Breast epithelium (tissue), 2 donors: ENCODE results near the genes FAM180B, OR5L1, OR5J2, OR8K1, P2RX3, UBE2L6 and ZDHHC5.

DNA sequence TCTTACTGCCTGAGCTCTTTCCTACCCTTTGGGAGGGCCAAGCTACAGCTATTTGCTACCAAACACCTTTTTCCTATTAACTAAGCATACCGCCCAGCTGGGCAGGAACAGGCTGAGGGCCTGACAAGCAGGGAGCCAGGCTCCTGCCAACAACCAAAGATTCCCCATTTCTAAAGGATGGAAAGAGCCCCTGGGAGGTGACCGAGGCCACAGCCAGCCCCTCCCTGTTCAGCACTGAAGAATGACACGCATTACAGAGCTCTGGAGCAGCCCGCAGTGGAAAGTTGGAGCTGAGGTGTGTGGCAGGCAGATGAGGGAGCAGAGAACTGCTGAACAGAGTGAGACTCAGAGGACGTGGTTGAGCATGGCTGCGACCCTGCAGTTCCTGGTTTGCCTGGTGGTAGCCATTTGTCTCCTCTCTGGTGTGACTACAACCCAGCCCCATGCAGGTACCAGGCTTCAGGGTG is at the start of gene FAM180B:
TSS of gene FAM180B (plus strand) at position 274 of the 467 bp plus-strand sequence.
- PRO-cap = no peak
- RAMPAGE, long total RNA, 2 experiments = no peak in any of the 2 experiments

DNA sequence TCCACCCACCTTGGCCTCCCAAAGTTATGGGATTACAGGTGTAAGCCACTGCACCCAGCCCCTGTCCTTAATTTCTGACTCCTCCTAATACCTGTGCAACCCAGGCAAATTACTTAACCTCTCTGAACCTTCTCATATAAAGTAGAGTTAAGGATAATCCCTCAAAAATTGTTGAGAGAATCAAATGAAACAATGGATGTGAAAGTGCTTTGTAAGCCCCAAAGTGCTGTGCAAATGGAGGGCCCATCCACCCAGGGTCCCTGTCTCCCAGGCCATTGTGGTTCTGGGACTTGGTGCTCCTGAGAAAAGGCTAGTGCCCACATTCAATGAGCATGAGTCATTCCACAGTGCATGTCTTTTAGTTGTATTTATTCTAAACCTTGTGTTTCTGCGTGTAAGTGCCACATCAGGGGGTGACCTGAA is 61.4 kb upstream of the PTPRJ start:
- PRO-cap = no peak
- RAMPAGE, long total RNA, 2 experiments = no peak in any of the 2 experiments

DNA sequence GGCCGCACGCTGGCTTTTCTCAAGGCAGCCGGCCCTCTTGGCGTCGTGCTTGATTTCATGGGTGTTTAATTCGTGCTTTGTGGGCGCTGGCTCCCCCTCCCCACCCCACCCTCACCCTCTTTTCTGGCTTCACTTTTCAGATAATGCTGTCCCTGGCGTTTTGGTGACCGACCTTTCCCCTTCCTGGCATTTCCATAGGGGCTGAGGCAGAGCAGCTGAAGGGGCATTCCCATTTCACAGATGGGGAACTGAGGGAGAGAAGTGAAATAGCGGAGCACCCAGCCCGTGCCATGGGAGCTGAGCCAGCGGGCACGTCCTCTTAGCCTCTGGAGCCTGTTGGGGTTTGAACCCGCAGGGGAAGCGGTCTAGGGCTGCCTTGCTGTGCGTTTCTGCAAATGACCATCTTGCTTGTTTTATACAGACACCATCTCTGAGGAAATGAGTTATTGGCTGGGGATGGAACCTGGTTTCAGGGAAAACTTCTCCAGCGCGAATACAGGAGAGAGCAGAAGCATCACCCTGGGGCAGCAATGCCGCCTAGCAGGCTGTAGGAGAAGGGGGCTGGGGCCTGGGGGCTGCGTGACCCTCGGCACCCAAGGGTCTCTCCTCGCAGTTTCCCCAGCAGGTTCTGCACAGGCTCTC is 1.3 kb downstream of the PTPRJ start:
- PRO-cap = no peak
- RAMPAGE, long total RNA, 2 experiments = no peak in any of the 2 experiments

GRCh38 chr11:48013176-48014243 is 33.2 kb downstream of the PTPRJ start:
- PRO-cap = no peak
- RAMPAGE, long total RNA, 2 experiments = no peak in any of the 2 experiments

- PRO-cap = no peak
- RAMPAGE, long total RNA, 2 experiments = no peak in any of the 2 experiments
These were observed 39.9 kb downstream of the PTPRJ start for GRCh38 chr11:48020143-48020829.

DNA sequence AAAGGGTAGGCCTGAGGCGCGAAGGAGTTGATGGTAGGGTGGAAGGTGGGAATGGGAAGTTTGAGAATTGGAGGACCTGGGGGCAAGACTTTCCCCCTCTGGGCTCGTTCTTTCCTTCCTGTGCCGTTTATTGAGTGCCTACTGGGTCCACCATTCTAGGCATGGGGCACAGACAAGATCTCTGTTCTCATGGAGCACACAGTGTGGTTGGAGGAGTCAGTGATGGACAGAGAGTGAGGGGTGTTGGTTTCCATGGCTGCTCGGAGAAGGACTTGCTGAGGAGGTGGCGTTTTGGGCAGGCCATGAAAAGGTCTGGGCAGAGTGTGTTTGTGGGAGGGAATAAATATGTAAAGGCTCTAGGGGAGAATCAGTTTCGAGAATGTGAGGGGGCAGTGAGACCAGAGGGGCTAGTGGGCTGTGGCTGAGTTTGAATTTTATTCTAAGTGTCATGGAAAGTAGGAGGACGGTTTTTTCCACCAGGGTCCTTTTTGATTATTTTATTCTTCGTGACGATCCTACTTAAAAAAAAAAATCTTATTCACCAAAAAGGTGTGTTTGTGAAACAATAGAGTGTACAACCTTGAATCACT is 107.8 kb upstream of the OR4B1 start:
- PRO-cap = no peak
- RAMPAGE, long total RNA, 2 experiments = no peak in any of the 2 experiments

DNA sequence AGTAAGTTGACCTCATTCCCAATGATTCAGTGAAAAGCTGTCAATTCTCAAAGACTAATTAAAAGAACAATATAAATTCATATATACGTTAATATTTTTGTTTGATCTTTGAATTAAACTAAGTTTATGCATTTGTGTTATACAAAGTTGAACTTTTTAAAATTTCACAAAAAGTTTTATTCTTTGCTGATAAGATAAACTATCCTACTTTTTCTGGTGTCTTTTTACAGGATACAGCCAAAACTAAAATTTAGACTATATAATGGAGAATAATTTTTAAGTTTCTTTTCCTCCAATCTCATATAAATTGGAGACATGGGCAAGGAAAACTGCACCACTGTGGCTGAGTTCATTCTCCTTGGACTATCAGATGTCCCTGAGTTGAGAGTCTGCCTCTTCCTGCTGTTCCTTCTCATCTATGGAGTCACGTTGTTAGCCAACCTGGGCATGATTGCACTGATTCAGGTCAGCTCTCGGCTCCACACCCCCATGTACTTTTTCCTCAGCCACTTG is at the start of gene OR5L1:
TSS of gene OR5L1 (plus strand) at position 216 of the 513 bp plus-strand sequence.
- PRO-cap = no peak
- RAMPAGE, long total RNA, 2 experiments = no peak in any of the 2 experiments

GRCh38 chr11:56176349-56176821 is at the start of gene OR5J2:
Gene OR5J2, plus strand, starts transcription at chr11:56176618.
- PRO-cap = no peak
- RAMPAGE, long total RNA, 2 experiments = no peak in any of the 2 experiments

DNA sequence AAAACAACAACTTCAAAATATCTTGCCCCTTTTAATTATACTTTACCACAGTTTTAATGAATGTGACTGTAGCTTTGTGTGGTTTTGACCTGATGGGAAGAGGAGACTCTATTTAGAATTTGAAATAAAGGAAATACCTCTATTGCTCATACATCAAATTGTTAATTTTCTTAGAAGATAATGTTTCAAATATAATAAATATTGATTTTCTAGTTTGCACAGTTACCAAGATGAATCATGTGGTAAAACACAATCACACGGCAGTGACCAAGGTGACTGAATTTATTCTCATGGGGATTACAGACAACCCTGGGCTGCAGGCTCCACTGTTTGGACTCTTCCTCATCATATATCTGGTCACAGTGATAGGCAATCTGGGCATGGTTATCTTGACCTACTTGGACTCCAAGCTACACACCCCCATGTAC is at the start of gene OR8K1:
TSS of gene OR8K1 (plus strand) at position 231 of the 428 bp plus-strand sequence.
- PRO-cap = no peak
- RAMPAGE, long total RNA, 2 experiments = no peak in any of the 2 experiments

DNA sequence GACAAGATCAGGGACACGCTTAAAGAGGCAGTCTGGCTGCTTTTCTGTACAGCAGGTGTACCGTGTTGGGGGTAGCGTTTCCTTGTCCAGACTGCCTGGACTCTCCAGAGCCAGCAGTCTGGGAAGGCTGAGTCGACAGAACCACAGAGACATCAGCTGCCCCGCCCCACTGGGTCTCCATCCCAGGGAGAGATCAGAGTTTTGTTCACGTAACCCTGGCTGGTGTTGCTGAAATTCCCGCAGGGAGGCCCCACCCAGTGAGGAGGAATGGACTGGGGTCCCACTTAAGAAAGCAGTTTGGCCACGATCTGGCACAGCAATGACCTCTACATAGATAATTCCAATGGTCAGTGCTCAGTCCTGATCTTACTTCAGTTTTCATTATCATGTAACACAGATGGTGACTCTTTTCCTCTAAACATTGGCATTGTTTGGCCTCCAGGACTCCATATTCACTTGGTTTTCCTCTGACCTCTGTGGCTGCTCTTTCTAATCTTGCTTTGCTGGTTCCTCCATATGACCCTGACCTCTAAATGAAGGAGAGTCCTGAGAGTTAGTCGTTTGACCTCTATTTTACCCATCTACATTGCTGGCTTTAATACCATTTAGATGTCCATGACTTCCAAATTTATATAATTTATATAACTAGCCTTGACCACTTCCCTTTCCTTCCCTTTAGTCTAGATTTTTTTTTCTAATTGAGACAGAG is 89.6 kb upstream of the LRRC55 start:
- PRO-cap = no peak
- RAMPAGE, long total RNA, 2 experiments = no peak in any of the 2 experiments

GRCh38 chr11:57325514-57326608 is 1.1 kb upstream of the TNKS1BP1 start:
- PRO-cap = bidirectional peak, plus-strand start at chr11:57325834, minus-strand start at chr11:57325607
- RAMPAGE, long total RNA, 2 experiments = no peak in any of the 2 experiments

DNA sequence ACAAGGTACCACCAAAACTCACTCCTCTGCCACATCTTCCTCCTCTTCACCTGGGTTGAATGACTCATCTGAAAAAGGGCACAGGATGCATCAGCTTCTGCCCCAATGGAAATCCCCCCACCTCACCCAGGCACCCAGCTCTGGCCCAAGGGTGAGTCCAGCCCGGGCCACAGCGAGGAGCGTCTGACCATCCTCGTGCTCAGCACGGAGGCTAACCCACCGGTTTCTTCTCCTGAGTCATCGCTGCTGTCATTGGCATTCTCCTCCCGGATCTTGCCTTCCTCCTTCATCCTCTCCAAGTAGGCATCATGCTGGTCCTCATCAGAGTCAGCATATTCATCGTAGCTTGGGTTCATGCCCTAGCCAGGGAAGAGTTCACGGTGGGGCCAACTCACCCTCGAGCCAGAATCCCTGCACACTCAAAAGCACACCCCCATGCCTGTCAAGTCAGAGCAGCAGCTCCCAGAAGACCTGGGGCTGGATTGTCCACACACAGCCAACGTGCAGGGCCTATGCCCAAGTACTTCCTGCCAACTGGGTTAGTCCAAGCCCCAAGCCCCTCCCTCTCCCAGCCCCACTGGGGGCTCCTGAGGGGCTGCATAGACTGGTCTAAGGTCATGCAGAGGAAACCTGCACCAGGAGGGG is 5.4 kb upstream of the TNKS1BP1 start:
- PRO-cap = no peak
- RAMPAGE, long total RNA, 2 experiments = no peak in any of the 2 experiments

GRCh38 chr11:57337982-57338425 is at the start of gene P2RX3:
Gene P2RX3, plus strand, starts transcription at chr11:57338352.
- PRO-cap = no peak
- RAMPAGE, long total RNA, 2 experiments = no peak in any of the 2 experiments

DNA sequence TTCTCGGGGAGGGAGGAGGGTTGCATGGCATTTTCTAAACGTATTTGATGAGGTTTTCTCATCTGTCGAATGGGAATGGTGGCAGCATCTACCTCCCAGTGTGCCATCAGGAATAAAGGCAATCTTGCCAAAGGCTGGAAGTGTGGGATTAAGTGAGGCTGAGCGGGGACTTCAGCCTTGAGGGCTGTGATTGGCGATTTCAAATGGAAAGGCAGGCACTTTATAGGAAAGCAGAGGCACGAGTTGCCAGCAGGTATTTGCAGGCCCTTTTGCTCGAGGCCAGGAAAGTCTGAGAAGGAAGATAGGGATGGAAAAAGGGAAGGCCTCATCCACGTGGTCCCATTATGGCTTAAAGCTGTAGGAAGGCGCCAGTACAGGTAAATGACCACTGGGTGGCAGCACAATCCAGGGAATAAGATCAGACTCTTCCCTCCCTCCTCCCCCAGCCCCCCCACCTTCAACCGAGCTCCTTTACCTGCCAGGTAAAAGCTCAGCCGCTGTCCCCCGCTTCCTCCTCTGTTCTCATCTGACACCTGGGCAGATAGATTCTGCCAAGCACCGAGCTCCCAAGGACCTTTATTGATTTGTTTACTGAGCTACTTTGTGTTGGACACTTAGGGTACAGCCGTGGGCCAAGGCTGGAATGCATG is 7.4 kb downstream of the P2RX3 start:
- PRO-cap = no peak
- RAMPAGE, long total RNA, 2 experiments = no peak in any of the 2 experiments

DNA sequence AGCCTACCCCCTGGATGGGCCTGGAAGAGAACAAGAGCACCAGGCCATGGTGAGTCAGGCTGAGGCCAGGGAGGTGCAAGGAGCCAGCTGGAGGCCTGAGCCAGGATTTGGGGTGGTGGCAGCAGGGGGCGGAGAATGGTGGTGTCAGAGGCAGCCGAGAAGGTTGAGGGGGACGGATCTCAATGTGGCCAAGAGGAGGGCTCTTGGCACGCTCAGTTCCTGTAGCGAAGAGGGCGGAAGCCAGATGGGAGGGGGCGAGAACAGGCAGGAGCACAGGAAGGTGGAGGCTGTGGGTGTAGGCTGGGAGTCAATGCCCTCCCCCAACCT is 13.7 kb downstream of the RTN4RL2 start:
- PRO-cap = no peak
- RAMPAGE, long total RNA, 2 experiments = no peak in any of the 2 experiments

DNA sequence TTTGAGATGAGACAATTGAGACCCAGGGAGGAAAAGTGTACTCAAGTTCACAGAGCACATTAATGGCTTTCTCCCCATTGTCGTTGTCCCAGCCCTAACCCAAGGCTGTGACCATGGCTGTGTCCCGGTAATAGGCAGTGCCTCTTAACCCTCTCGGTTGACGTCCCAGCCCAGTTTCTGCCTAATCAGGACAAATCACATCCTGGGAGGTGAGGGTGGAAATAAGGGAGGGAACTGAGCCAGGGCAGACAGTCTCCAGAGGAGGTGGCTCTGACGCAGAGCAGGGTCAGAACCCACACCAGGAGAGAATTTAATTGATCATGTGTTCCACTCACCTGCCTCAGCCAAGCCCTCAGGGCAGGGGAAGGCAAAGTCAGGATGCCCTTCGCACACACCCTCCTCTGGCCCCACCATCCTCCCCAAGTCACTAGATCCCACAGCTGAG is 17.0 kb downstream of the SLC43A1 start:
- PRO-cap = no peak
- RAMPAGE, long total RNA, 2 experiments = no peak in any of the 2 experiments

GRCh38 chr11:57567464-57568681 is at the start of gene UBE2L6:
Gene UBE2L6, minus strand, starts transcription at chr11:57567672.
- PRO-cap = bidirectional peak, plus-strand start at chr11:57567732, minus-strand start at chr11:57567670
- RAMPAGE, long total RNA, 2 experiments = start-site peak on the minus strand in 2 of 2 experiments, at chr11:57567620-57567670 at its widest, 67 to 687 reads per replicate

- PRO-cap = no peak
- RAMPAGE, long total RNA, 2 experiments = no peak in any of the 2 experiments
These were observed 1.1 kb upstream of the SERPING1 start for GRCh38 chr11:57596280-57596971.

GRCh38 chr11:57667616-57668339 is at the start of gene ZDHHC5:
Gene ZDHHC5, plus strand, starts transcription at chr11:57668114.
- PRO-cap = bidirectional peak, plus-strand start at chr11:57668085, minus-strand start at chr11:57667697; bidirectional peak, plus-strand start at chr11:57668238, minus-strand start at chr11:57668226
- RAMPAGE, long total RNA, 2 experiments = no peak in any of the 2 experiments

DNA sequence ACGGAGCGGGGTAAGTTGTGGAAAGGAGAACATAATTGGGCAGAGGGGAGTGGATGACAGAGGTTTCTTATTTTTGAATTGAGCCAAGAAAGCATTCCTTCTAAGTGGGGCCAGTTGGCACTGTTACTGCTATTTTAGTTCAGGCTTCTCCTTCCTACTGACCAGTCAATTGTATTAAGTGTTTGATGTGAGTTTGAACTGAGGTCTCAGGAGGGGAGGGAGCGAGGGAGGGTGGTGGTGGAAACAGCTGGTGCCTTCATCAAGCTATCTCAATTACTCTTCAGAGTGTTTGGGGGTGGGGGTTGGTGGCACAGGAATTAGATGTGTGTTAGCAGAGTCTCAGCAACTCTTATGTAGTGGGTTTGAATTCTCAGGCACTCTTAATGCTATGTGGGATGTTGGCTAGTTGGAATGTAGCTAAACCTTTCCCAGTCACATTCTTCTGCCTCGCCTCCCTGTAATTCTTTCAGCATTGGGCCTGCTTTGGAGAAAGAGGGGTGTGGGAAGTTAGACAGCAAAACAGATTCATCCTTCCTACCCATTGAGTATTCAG is 14.5 kb downstream of the CTNND1 start:
- PRO-cap = no peak
- RAMPAGE, long total RNA, 2 experiments = no peak in any of the 2 experiments